Measurements from ENCODE around the gene SCN1A.

DNA sequence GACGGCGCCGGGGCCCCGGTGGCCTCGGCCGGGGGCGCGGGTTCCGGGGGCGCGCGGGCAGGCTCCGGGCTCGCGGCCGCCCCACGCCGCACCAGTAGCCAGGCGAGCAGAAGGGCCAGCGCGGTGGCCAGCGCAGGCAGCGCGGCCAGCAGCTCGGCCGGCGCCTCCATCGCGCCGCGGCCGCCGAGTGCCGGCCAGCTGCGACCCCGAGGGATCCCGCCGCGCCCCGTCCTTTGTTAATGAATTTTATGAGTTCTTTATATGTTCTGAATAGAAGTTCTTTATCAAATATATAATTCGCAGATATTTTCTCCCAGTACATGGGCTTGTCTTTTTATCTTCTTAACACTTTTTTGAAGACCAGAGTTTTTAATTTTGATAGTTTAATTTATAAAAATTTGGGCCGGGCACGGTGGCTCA, 32.9 kb downstream of the PSMD14 start:
- PRO-cap, 6 experiments: peak in 6 of 6 experiments; most common minus-strand start position 201 of the sequence (in 4)
- RAMPAGE, long total RNA, 2 experiments: no peak in any of the 2 experiments
- RRBS: no CpG with 5 or more reads among the region's 43 CpGs

DNA sequence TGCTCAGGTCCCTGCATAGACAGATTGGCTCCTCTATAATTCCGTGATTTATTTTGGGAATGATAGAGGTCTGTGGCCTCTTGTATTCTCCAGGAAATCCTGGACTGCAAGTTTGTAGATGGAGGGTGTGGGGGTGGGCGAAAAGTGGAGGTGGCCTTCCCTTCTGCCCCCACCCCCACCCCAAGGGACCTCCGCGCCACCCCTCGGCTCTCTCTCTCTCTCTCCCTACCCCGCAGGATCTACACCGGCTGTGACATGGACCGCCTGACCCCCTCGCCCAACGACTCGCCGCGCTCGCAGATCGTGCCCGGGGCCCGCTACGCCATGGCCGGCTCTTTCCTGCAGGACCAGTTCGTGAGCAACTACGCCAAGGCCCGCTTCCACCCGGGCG, 7.0 kb downstream of the TBR1 start:
- PRO-cap, 6 experiments: no peak in any of the 6 experiments
- RAMPAGE, long total RNA, 2 experiments: no peak in any of the 2 experiments
- RRBS: 7% methylated on average over 15 of the region's 24 CpGs

GRCh38 chr2:162011743-162012017, 62.3 kb downstream of the DPP4 start:
- PRO-cap, 6 experiments: no peak in any of the 6 experiments
- RAMPAGE, long total RNA, 2 experiments: no peak in any of the 2 experiments

- PRO-cap, 6 experiments: peak in 2 of 6 experiments; most common plus-strand start chr2:164568630 (in 1); most common minus-strand start chr2:164568470 (in 2)
- RAMPAGE, long total RNA, 2 experiments: start-site peak on the minus strand in 2 of 2 experiments, at chr2:164568451-164568486 at its widest, 25 to 28 reads per replicate
- RRBS: no CpG with 5 or more reads among the region's 4 CpGs
These were observed 52.9 kb downstream of the GRB14 start for GRCh38 chr2:164568340-164568742.

DNA sequence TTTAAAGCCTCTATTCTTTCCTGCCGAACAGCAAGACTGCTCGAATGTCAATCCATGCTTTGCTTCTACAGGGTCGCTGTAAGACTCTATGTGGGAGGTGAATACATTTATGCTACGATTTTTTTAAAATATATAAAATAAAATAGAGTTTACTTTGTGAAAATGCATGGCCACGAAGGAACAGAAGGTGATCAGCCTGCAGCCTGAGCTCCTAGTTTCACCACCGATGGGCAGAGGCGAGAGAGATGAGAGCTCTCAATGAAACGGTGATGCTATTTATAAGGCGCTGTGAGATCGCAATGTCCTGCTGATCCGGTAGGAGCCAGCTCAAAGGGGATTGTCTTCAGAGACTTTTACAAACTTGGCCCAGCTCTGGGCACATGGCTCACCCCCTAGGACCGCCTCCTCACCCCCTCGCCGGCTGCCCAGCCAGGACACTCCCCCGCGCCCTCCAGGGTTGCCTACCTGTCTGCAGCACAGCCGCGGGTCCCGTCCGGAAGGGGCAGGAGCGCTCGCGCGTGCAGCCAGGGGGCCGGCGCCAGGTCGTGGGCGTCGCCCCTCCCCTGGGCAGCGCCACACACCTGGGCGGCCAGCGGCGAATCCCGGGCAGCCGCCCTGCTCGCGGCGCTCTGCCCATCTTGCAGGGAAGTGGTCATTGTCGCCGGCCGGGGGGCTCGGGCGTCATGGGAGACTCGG, 480 bp downstream of the GRB14 start:
- PRO-cap, 6 experiments: peak in 4 of 6 experiments; most common plus-strand start position 468 of the sequence (in 2); most common minus-strand start position 228 of the sequence (in 3)
- RAMPAGE, long total RNA, 2 experiments: start-site peak on the minus strand in 1 of 2 experiments, centred at positions 240 to 646 of the sequence, 11 to 24 reads per replicate
- RRBS: 2% methylated on average over 34 of the region's 44 CpGs

DNA sequence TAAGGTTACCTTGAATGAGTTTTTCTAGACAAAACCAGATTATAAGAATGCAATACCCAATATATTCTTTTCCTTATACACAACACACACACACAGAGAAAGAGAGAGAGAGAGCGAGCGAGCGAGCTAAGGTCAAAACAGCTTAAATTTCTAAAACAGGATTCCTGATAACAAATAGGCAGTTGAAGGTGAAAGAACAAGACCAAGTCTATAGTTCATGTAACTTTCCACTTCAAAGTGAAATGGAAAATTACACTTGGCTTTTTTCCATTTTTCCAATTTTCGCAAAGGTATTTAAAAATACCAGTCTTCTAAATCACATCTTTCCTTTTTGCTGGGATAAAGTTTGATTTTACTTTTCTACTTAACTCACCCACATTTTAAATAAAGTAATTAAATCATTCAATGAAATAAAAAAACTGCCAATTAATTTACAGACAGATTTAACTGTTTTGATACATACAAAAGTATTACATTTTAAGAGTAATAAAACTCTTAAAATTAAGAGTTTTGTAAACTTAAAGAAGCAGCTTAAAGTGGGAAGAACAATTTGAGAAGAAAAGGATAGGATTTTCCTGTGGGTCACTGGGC, 98.8 kb downstream of the COBLL1 start:
- PRO-cap, 6 experiments: no peak in any of the 6 experiments
- RAMPAGE, long total RNA, 2 experiments: no peak in any of the 2 experiments
- RRBS: no CpG with 5 or more reads among the region's 4 CpGs

DNA sequence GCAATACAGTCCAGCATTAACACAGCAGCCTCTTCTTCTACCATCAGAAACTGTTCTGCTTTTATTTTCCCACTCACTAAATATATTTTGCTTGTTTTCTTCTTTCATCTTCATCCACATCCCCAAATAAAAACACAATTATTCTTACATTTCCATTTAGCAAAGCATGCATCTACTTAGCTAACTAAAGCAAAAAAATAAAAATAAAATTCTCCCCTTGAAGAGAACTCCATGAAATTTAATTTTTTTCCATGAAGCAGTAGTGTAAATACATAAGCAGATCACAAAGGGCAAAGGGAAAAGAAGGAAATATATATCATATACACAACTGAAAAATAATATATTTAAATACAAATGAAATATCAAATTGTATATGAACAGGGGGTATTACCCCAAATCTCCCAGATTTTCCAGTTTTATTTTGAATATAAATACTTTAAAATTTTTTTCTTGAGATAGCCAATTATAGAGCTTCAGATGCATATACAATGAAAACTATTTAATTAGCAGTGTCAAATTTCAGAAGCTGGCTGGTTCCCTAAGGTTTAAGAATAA, 12.2 kb downstream of the COBLL1 start:
- PRO-cap, 6 experiments: no peak in any of the 6 experiments
- RAMPAGE, long total RNA, 2 experiments: no peak in any of the 2 experiments

GRCh38 chr2:164882120-164882544, 40.5 kb upstream of the COBLL1 start:
- PRO-cap, 6 experiments: no peak in any of the 6 experiments
- RAMPAGE, long total RNA, 2 experiments: no peak in any of the 2 experiments
- RRBS: no CpG with 5 or more reads among the region's 4 CpGs

DNA sequence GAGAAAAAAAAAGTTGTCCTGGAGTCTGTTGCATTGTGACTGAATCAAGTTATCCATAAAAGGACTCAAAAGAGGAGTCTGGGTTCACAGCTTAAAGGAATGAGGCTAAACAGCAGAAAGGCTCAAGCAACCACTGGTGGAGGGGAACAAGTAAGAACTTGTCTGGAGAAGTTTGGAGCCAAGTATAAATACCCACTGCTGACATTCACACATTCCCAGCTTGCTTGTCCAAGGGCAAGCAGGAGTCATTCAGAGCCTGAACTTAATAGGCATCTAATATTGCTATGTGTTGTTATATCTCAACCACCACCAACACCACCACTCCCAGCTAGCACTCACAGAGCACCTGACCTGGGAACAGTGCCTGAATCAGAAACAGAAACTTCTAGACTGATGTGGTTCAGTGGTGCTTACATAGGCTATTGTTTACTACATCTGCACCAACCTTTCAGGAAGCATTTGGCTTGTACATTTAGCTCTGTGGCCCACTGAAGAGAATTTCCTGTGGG, 36.4 kb upstream of the SLC38A11 start:
- PRO-cap, 6 experiments: no peak in any of the 6 experiments
- RAMPAGE, long total RNA, 2 experiments: no peak in any of the 2 experiments

DNA sequence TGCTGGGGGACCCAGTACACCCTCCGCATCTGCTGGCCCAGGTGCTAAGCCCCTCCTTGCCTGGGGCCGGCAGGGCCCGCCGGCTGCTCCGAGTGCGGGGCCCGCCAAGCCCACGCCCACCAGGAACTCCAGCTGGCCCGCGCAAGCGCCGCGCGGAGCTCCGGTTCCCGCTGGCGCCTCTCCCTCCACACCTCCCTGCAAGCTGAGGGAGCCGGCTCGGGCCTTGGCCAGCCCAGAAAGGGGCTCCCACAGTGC, 39.6 kb upstream of the SLC38A11 start:
- PRO-cap, 6 experiments: no peak in any of the 6 experiments
- RAMPAGE, long total RNA, 2 experiments: no peak in any of the 2 experiments
- RRBS: over 99% methylated on average over 7 of the region's 19 CpGs

DNA sequence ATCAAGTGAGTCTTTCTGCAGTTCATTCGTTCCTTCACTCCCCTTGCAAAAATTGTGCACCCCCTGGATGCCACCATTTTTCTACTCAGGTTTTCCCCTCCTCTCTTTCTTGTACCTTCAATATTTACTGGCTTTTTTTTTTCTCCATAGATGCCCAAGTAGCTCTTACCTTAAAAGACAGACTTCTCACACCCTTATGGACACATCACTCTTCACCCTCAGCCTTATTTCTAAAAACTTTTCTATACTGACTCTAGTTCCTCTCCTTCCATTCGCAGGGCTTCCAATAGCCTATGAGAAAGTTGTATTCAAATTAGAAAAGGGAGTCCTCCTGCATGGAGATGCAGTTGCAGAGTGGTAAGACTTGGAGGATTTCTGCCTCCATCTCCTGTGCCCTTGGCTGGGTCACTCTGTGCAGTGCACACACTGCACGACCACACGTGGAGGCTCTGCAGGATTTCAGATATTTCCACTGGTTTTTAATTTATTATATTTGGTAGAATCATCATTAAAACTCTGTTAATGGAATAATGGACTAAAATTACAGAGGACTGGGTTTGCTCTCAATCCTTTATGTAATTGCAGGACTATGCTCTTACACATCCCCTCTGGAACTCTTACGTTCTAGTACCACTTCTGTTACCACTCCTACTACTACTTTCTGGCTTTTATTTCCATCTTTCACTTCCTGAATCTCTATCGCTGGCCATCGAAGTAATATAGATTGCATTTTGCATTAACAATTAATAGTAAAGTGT, 74.8 kb upstream of the GALNT3 start:
- PRO-cap, 6 experiments: no peak in any of the 6 experiments
- RAMPAGE, long total RNA, 2 experiments: no peak in any of the 2 experiments
- RRBS: no CpG with 5 or more reads among the region's 7 CpGs

DNA sequence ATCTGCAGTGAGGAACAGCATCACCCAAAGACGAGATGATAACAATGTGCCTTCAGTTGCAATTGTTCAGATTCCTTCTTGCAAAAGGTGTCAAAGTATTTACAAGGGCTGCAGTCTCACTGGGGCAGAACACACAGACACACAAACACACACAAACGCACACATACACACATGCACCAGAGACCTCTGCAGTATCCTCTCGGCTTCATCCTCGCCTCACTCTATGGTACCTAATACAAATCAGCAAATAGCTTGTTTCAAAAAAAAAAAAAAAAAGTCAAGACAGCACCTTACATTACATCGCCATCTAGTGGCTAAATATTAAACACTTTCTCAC, at the start of gene SCN1A:
SCN1A (minus strand) TSS at position 228 of the 337 bp plus-strand sequence.
- PRO-cap, 6 experiments: no peak in any of the 6 experiments
- RAMPAGE, long total RNA, 2 experiments: no peak in any of the 2 experiments
- RRBS: no CpG with 5 or more reads among the region's 5 CpGs

- PRO-cap, 6 experiments: peak in 2 of 6 experiments; most common plus-strand start chr2:167190432 (in 2)
- RAMPAGE, long total RNA, 2 experiments: no peak in any of the 2 experiments
- RRBS: no CpG with 5 or more reads among the region's 1 CpG
These were observed 102.5 kb upstream of the B3GALT1 start for GRCh38 chr2:167190292-167190639.

DNA sequence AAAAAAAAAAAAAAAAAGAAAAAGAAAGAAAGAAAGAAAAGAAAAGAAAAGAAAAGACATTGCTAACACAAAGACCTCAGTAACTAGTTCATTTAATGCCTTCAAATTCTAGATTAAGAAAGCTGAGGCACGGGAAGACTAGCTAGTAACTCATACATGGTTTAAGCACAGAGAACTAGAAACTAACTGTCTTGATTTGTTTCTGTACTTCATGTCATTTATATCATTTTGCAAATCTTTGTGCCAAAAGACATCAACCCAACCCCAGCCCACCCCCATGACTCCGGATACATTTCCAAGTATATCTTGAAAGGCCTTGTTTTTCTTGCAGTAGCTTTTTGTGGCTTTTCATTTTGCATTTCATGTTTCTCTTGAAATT, 101.6 kb upstream of the B3GALT1 start:
- PRO-cap, 6 experiments: no peak in any of the 6 experiments
- RAMPAGE, long total RNA, 2 experiments: no peak in any of the 2 experiments
- RRBS: no CpG with 5 or more reads among the region's 2 CpGs

- PRO-cap, 6 experiments: no peak in any of the 6 experiments
- RAMPAGE, long total RNA, 2 experiments: no peak in any of the 2 experiments
- RRBS: no CpG with 5 or more reads among the region's 6 CpGs
These were observed 113.8 kb downstream of the B3GALT1 start for GRCh38 chr2:167406334-167407255.

GRCh38 chr2:167689055-167690106, 396.6 kb downstream of the B3GALT1 start:
- PRO-cap, 6 experiments: no peak in any of the 6 experiments
- RAMPAGE, long total RNA, 2 experiments: no peak in any of the 2 experiments
- RRBS: no CpG with 5 or more reads among the region's 7 CpGs

DNA sequence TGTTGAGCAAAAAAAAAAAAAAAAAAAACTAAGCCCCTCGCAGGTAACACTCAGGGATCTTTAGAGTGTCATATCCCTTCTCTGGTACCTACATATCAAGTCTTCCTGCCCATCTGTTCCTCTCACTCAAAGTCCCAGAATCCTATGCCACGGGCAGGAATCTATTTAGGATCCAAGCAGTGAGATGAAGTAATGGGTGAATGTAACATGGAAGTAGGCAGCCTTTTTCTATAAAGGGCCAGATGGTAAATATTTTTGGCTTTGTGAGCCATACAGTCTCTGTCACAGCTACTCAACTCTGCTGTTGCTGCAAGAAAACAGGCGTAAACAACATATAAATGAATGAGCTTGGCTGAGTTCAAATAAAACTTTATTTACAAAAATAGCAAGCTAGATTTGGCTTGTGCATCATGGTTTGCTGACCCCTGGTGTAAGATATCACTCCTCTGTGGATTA, 458.0 kb downstream of the B3GALT1 start:
- PRO-cap, 6 experiments: no peak in any of the 6 experiments
- RAMPAGE, long total RNA, 2 experiments: no peak in any of the 2 experiments
- RRBS: no CpG with 5 or more reads among the region's 3 CpGs

DNA sequence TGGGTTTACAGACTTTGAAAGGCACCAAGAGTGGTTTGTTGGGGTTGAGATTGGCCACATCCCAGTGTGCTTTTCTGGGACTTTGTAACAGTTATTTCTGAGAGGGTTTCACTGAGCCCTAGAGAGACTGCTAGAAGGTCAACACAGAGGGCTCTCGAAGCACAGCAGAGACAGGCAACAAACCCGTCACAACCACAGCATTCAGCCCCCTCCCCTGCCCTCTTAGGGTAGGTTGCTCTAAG, 419.7 kb downstream of the STK39 start:
- PRO-cap, 6 experiments: no peak in any of the 6 experiments
- RAMPAGE, long total RNA, 2 experiments: no peak in any of the 2 experiments
- RRBS: no CpG with 5 or more reads among the region's 2 CpGs

- PRO-cap, 6 experiments: no peak in any of the 6 experiments
- RAMPAGE, long total RNA, 2 experiments: no peak in any of the 2 experiments
- RRBS: no CpG with 5 or more reads among the region's 4 CpGs
These were observed 302.4 kb downstream of the STK39 start for GRCh38 chr2:167944987-167945466.

- PRO-cap, 6 experiments: no peak in any of the 6 experiments
- RAMPAGE, long total RNA, 2 experiments: no peak in any of the 2 experiments
- RRBS: no CpG with 5 or more reads among the region's 4 CpGs
These were observed 277.6 kb downstream of the STK39 start for GRCh38 chr2:167969756-167970286.